Foreskin fibroblast (primary cell): Measurements from ENCODE around the genes LTO1 and FGF19.

DNA sequence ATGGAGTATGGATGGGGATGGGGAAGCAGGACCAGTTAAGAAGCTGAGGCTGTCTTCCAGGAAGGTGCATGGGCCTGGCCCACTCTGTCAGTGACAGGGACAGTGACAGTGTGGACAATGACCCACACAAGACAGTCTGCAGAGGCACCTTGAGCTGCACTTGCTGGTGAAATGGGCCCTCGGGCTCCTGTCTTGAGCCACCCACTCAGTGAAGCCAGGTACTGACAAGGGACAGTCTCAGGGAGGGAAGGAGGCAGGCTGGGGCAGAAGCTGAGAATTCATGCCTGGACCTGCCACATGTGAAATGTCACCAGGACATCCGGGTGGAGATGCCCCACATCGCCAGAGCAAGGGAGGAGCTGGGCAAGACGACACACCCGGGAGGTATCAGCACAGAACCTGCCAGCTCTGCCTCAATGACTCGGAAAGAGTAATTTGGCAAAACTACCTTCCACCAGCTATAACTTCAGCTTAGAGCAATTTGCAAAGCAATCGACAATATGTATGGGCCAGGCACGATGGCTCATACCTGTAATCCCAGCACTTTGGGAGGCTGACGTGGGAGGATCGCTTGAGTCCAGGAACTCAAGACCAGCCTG, 23.5 kb downstream of the CPT1A start:
- RRBS = 93% methylated on average over 2 of the region's 10 CpGs

GRCh38 chr11:68835690-68836334, 5.9 kb downstream of the CPT1A start:
- RRBS = no CpG with 5 or more reads among the region's 7 CpGs

GRCh38 chr11:68838926-68839927, 2.5 kb downstream of the CPT1A start:
- RRBS = 2% methylated on average over 12 of the region's 65 CpGs

GRCh38 chr11:68842844-68843636, 1.3 kb upstream of the CPT1A start:
- RRBS = 9% methylated on average over 5 of the region's 31 CpGs

GRCh38 chr11:68855091-68856089, 13.7 kb upstream of the CPT1A start:
- RRBS = 4% methylated on average over 19 of the region's 74 CpGs

DNA sequence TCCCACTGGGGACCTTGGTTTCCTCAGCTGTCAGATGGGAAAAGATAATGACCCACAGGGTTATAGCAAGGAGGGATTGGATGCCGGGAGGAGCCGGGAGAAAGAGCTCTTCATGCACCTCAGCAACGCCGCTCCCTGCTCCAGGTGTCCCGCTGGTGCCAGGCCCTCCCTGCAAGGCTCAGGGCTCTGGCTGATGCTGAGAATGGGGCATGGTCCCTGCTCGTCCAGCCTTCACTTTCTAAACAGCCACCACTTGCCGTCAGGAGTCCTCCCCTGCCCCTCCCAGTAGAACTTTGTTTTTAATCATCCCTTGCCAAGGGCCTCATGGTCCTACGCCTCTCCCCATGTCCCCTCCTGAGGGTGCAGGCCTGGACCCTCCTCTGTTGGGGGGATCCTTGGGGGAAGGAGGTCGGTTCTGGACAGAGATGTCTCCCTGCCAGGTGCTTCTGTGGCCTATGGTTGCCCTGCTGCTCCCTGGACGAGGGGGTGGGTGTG, 2.2 kb upstream of the MRGPRF start:
- RRBS = no CpG with 5 or more reads among the region's 10 CpGs

DNA sequence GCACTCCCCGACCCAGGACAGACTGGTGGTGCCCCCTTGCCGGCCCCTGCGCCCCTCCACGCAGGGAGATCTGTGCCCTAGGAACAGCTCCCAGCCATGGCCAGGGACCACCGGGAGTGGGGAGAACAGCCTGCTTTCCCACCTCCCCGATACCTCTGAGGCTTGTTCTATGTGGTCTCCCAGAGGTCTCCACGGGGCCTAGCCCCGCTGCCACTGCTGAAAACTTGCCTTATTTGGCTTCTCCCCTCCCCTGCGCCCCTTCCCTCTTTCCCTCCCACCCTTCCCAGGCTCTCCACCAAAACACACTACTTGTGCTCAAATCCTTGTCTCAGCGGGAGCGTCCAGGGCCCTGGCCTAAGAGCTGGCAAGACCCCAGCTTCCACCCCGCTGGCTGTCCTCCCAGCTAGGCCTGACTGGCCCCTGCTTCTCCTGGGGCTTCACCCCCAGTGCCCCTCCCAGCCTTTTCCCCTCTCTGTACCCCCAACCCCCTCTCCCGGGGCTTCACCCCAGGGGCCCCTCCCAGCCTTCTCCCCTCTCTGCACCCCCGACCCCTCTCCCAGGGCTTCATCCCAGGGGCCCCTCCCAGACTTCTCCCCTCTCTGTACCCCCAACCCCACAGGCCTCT, 13.3 kb upstream of the TPCN2 start:
- RRBS = 40% methylated on average over 4 of the region's 14 CpGs

GRCh38 chr11:69093699-69094358, 45.1 kb downstream of the TPCN2 start:
- RRBS = 4% methylated on average over 2 of the region's 12 CpGs

DNA sequence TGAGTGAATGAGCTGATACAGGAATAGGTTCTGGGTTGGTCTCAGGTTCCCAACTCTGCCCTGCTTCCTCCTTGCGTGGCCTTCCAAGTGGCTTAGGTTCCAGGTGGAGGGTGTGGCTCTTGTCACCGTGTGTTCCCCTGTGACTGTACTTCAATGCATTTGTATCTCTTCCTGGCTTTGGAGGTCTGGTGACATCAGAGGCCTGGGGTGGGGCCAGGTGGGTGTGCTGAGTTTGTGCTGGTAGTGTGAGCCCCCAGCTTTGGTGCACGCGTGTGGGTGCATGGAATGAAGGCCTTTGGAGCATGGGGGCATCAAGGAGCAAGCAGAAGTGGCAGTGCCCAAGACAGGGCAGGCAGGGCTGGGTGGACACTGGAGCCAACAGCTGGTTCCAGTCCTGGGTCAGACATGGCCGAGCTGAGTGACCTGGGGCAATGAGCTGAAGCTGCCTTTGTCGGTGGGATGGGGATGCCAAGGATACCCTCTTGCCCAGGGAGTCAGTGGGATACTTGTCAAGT, 18.2 kb upstream of the SMIM38 start:
- RRBS = no CpG with 5 or more reads among the region's 6 CpGs

GRCh38 chr11:69151735-69152188, 4.0 kb upstream of the SMIM38 start:
- RRBS = 3% methylated on average over 2 of the region's 8 CpGs

DNA sequence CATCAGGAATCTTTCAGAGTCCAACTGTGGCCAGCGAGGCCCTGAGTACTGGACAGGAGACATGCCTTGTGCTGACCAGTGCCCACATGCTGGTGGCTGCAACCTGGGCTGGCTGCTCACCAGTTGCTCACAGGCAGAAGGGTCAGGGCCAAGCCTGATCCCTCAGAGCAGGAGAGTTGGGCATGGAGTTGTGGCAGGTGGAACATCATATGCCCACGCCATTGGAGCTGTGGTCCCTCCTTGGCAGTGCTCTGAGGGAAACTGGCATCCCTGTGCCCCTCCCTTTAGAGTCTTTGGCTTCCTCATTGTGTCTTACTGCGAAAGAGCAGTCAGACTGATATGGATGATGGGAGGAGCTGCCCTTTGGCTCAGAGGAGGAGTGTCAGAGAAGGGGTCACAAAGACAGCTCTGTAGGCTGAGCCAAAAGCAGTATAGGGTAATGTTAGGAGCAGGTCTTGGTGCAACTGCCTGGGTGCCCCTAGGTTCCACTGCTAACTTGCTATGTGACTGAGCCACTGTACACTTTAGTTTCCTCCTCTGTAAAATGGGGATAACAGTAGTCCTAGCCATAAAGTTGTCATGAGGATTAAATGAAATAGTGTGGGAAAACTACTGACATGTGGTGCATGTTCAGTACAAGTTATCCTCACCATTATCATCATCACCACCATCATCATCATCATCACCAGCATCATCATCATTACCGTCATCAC, 3.0 kb upstream of the MYEOV start:
- RRBS = no CpG with 5 or more reads among the region's 4 CpGs

- RRBS = no CpG with 5 or more reads among the region's 20 CpGs
These were observed 3.3 kb downstream of the MYEOV start for GRCh38 chr11:69297028-69297924.

DNA sequence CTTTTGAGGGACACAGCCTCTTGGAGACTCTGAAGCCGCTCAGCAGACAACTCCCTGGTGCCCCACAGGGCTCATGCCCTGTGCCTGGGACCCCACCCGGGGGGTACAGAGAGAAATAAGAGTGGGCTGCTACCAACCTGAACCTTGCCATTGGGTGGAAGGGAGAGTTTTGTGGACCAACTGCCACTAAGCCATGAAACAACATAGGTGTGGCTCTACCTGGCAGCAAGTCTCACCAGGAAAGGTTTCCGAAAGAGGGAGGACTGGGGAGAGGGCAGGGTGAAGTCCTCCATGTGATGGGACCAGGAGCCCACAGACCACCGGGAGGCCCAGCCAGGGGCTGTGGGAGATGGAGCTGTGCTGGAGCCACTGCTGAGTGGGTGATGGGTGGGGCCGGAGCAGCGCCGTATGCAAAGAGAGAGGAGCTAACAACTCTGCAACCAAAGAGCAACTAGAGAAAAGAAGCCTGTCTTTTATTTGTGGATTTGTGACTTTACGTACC, 170.6 kb downstream of the MYEOV start:
- RRBS = 92% methylated on average over 2 of the region's 8 CpGs

DNA sequence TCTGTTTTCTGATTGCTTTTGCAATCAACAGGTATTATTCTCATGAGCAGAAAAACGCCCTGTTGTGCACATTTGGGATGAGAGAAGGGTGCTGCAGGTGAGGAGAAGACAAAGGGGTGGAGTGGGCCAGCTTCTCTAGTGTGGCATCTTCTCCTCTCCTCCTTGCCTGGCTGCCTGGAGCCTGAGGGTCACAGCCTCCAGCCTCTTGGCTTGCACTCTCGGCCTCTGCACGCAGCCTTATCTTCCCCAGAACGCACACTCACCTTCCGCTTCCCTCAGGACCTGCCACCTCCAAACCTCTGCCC, 161.6 kb upstream of the CCND1 start:
- RRBS = no CpG with 5 or more reads among the region's 5 CpGs

DNA sequence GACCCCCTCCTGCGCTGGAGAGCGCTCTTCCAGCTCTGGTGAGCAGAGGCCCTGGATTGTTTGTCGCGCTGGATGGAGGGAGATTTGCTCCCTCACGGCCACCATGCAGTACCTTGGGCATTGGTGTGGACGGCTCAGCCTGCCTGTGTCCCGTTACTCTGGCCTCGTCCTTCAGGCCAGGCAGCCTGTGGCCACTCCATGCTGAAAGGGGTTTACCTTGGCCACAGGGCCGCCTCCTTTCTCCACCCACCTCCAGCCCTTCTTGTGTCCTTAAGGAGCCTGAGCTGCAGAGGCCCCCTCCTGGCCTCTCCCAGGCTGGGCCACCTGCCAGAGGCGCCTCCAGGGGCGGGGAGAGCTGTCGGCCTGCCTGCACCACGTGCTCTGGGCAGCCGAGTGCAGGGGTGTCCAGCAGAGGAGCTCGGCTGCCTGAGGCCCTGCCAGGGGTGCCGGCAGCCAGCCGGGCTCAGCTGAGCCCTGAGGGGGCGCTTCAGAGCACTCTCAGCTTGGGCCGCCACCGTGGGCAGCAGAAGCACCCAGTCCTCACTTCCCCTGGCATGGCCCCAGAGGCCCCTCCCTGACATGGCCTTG, 3.2 kb downstream of the CCND1 start:
- RRBS = no CpG with 5 or more reads among the region's 20 CpGs

GRCh38 chr11:69674281-69675451, at the start of gene LTO1:
Gene LTO1, minus strand, starts transcription at chr11:69675353.
- RRBS = 2% methylated on average over 26 of the region's 68 CpGs

GRCh38 chr11:69703882-69704408, at the start of gene FGF19:
Gene FGF19, minus strand, starts transcription at chr11:69704022.
- RRBS = 2% methylated on average over 20 of the region's 47 CpGs

GRCh38 chr11:69854902-69855220, 35.6 kb upstream of the FGF3 start:
- RRBS = no CpG with 5 or more reads among the region's 4 CpGs

DNA sequence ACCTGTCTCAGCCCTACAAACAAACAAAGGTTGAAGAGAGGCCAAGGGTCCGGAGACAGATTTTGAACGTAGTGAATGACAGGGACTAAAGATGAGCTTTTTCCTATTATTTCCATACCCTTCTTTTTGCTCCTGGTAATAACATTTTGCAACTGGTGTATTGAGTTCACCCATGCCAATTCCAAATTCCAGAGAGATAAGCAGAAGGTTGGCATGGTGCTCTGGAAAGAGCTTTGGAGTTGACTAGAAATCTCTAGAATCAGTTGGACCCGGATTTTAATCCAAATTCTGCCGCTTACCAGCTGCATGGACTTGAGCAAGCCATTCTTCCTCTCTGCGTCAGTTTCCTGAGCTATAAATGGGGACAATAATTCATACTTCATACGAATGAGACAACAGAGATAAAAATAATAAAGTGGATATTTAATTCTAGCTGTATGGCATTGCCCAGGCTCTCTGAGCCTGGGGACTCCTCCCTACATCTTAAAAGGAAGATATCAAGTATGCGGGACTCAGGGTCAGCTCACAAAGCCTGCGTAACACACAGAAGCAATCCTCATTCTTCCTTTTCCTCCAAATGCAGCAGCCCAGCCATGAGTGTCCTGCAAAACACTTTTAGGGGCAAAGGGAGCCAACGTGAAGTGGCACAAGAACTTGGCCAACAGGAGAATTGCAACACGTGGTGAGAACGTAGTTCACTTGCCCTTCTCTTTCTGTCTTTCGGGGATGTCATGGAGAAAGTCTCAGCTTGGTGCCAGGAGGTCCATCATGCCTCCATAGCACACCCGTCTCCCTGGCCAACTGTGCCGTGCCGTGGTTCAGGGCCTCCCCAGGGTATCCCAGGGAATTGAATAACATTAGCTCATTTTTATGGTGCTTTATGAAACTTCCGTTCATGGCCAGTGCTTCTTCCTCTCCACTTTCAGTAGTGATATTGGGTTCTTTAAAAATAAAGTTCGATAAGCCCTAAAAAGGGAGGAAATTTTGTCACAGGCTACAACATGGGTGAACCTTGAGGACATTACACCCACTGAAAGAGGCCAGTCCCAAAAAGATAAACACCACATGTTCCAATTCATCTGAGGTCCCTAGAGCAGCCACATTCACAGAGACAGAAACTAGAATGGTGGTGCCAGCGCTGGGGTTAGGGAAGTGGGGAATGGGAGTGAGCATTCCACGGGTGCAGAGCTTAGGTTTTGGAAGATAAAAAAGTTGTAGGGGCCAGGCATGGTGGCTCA, 98.6 kb upstream of the ANO1 start:
- RRBS = no CpG with 5 or more reads among the region's 19 CpGs

- RRBS = no CpG with 5 or more reads among the region's 13 CpGs
These were observed 56.4 kb upstream of the ANO1 start for GRCh38 chr11:70021605-70022269.